ENCODE measurements around the gene FCHSD2.

- PRO-cap, 3 experiments = no peak in any of the 3 experiments
Observed at GRCh38 chr11:72741241-72741830, 10.9 kb downstream of the ARAP1 start.

DNA sequence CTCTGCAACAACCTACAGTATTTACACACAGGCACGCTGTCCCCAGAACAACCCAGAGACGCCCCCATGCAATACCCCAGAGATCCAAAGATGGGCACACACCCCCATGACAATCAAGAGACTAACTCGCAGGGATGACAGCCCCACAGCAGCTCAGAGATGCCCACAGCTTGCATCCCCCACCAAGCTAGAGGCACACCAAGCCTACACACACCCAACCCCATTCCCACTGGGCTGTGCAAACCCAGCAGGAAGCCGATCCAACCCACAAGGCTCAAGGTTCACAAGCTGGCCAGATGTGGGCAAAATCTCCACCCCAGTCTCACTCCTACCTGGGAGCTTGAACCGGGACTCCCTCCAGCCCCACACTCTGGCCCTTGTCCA, 11.7 kb downstream of the STARD10 start:
- PRO-cap, 3 experiments = no peak in any of the 3 experiments

DNA sequence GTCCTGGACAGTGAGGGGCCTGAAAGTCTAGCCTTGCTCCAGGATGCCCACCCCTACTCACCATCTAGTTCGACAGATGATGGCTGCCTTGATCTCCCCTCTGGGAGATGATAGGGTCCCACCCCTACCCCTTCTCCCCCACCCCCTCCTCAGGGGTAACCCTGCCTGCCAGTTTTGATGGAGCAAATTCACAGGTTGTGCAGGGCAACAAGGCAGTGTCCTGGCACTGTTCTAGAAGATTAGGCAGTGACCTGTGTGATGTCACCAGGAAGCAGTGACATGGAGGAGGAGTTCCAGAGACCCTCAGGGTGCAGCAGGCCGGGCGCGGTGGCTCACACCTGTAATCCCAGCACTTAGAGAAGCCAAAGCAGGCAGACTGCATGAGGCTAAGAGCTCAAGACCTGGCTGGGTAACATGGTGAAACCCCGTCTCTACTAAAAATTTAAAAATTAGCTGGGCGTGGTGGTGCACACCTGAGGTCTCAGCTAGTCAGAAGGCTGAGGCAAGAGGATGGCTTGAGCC, 8.0 kb downstream of the STARD10 start:
- PRO-cap, 3 experiments = peak in 2 of 3 experiments; most common plus-strand start position 306 of the sequence (in 2); most common minus-strand start position 241 of the sequence (in 1)

DNA sequence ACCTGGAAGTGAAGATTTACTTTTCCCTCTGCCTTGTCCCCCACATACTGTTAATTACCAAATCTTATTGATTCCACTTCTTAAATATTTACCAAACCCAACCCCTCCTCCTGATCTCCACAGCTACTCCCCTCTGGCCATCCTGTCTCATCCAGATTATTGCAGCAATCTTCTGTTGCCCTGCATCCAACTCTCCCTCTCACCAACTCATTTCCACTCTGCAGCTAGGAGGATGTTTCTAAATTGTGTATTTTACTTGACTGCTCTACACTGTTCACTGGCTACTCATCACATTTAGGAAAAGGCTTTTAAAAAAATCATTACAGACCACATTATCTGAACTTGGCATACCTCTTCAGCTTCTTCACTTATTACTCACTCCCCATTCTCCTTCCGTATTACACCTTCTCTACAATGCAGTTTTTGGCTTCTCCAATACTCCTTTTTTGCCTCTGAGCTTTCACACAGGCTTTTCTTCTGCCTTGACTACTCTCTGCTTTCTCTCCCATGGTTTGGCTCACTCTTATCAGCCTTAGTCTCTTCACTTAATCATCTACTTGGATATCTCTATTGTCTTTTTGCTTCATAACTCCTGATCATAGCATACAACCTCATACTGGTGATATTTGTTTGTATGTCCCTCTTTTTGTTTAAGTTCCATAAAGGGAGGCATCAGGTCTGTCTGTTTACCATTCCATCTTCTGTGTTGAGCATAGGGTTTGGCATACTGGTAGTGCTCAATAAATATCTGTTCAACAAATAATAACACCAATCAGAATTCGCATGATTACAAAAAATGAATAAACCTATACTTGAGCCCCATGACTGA, 118.1 kb downstream of the ATG16L2 start:
- PRO-cap, 3 experiments = no peak in any of the 3 experiments

GRCh38 chr11:73004517-73005193, 137.5 kb downstream of the FCHSD2 start:
- PRO-cap, 3 experiments = no peak in any of the 3 experiments

GRCh38 chr11:73072765-73073335, 69.3 kb downstream of the FCHSD2 start:
- PRO-cap, 3 experiments = peak in 2 of 3 experiments; most common plus-strand start chr11:73073068 (in 2); most common minus-strand start chr11:73073078 (in 1)

DNA sequence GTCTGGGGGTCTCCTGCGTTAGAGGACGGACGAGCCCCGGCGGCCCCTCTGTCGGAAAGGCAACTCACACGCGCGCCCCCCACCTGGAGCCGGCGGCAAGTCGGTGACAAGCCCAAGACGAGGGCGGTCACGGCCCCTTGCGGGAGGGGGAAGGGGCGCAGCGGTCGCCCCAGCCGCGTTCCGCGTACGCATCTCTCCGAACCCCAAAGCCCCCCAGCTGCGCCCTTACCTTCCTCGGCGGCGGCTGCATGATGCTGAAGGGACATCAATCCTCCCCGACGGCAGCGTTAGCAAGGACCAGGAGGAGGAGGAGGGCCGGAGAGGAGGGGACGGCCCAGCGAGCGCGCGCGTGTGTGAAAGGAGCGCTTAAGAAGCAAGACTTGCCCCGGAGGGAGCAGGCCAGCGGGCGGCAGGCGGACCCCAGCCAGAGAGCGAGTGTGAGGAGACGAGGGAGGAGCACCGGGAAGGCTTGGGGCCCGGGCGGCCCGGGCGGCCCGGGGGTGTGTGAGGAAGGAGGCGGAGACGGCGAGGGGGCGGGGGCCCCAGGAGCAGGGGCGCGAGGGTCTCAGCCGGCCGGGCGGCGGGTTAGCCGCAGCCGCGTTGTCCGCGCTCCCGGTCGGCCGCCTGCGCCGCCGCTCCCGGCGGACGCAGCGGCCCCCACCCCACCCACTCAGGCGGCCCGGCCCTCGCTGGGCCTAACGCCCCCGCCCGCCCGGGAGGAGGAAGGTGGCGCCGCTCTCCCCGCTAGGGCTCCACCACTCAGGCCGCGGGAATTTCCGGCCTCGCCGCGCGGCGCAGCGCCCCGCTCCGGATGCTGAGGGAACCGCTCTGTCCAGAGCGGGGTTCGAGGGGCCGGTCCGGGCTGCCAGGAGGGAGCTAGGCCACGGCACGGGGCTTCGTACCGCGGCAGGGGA, at the start of gene FCHSD2:
TSS of gene FCHSD2 (minus strand) at position 691 of the 914 bp plus-strand sequence.
- PRO-cap, 3 experiments = peak in 3 of 3 experiments; most common plus-strand start position 821 of the sequence (in 2); most common minus-strand start position 439 of the sequence (in 3)

DNA sequence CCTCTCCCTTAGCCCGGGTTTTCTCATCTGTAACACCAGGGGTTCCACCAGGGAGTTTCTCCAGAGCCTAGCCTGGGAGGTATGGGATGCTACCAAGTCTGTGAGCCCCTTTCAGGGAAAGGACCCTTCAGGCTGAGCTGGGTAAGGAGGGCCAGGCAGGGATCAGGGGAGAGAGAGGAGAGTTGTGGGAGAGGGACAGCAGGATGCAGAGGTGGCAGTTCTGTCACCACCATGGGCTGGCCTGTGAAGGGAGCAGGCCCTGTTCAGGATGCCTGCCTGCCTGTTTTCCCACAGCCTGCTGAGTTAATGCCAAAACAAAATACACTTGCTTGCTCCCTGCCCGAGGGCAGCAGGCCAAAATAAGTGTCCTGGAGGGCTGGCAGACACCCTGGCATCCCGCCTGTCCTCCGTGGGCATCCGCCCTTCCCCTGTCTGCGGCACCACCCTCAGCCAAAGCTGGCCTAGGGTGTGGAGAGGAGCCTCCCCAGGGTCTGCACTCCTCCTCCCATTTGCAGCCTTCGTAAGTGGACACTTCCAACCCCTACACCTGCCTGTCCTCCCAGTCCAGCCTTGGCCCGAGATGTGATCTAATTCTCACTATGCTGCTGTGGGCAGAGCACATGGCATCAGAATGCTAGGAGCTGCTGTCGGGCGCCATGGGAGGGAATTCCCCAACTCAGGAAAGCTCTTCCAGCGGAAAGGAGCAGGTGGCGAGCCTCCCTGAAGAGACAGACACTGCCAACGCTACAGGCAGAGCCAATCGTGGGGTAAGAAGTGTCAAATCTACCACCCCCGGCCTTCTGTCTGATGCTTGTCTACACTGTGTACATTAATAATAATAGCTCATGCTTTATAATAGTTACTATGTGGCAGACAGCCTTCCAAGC, 6.0 kb upstream of the FCHSD2 start:
- PRO-cap, 3 experiments = no peak in any of the 3 experiments

- PRO-cap, 3 experiments = no peak in any of the 3 experiments
Observed at GRCh38 chr11:73185070-73185730, 32.9 kb upstream of the P2RY2 start.

- PRO-cap, 3 experiments = peak in 1 of 3 experiments; most common plus-strand start chr11:73317746 (in 1)
Observed at GRCh38 chr11:73317580-73317914, 9.5 kb downstream of the ARHGEF17 start.

GRCh38 chr11:73359429-73359905, 16.7 kb upstream of the RELT start:
- PRO-cap, 3 experiments = no peak in any of the 3 experiments

DNA sequence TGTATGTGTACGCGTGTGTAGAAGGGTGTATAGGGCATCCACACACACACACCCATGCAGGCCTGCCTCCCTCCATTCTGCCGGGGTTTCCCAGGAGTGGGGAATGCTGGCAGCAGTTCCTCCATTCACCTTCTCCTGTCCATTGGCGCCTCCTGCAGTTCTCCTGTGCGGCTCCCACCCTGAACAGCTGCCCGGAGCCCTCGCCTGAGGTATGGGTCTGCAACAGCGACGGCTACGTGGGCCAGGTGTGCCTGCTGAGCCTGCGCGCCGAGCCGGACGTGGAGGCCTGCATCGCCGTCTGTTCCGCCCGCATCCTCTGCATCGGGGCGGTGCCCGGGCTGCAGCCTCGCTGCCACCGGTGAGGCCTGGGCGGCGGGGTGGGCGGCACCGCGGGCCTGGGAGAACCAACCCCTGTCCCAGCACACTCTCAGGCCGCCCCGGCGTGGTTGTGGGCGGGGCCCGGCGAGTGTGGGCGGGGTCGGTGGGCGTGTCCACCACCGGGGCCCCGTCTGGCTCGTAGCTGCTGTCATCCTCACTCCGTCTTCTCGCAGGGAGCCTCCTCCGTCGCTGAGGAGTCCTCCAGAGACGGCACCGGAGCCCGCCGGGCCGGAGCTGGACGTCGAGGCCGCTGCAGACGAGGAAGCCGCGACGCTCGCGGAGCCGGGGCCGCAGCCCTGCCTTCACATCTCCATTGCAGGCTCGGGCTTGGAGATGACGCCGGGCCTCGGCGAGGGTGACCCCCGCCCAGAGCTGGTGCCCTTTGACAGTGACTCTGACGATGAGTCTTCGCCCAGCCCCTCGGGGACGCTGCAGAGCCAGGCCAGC, 14.1 kb upstream of the RELT start:
- PRO-cap, 3 experiments = no peak in any of the 3 experiments

- PRO-cap, 3 experiments = no peak in any of the 3 experiments
Observed at GRCh38 chr11:73381042-73381464, 4.9 kb downstream of the RELT start.

DNA sequence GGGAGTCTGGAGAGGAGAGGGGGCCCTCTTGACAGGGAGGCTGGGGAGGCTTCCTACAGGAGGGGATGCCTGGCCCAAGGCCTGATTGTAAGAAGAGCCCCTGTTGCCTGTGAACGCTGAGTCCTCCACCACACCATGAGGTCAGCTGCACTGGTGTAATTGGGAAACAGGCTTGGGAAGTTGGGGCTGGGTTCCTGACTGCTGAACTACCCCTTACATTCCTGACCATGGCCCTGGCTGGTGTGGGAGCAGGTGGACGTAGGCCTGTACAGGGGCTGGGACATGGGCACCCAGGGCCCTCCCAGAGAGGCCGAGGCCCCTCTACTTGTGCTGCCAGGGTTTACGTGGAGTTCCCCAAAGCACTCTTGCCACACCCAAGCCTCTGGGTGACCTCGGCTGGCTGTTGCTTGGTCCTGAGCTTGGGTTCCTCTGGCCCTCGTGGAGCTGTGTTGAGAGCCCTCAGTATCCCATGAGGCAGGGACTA, 5.4 kb downstream of the RELT start:
- PRO-cap, 3 experiments = no peak in any of the 3 experiments

- PRO-cap, 3 experiments = no peak in any of the 3 experiments
Observed at GRCh38 chr11:73384750-73385598, 8.8 kb downstream of the RELT start.

GRCh38 chr11:73399007-73399776, 23.0 kb downstream of the RELT start:
- PRO-cap, 3 experiments = no peak in any of the 3 experiments

DNA sequence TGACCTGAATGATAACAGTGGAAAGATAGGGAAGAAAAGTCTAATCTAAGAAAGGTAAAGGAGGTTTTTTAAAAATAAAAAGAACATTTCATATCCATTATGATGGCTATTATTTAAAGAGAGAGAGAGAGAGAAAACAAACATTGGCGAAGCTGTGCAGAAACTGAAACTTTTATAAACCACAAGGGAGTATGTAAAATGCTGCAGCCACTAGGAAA, 85.5 kb downstream of the RELT start:
- PRO-cap, 3 experiments = no peak in any of the 3 experiments

DNA sequence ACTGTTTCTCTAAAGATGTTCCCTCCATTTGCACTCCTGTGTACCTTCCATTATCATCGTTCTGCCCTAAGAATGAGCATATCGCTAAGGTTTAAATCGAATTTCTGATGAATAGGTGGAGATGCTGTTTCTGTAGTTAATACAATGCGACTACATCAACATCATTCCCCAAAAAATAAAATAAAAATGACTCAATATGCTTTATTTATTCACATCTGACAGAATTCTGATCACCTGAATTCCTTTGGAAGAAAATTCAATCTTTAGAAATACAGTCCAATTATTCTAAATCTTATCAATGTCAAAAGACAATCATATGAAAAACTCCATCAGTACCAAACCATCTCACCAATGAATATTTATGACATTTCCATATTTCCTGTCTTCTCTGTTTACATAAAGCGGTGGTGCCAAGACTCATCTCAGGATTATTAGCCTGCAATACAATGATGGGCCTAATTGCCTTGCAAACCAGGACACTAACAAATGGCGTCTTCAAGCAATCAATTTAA, 2.3 kb downstream of the FAM168A start:
- PRO-cap, 3 experiments = no peak in any of the 3 experiments

DNA sequence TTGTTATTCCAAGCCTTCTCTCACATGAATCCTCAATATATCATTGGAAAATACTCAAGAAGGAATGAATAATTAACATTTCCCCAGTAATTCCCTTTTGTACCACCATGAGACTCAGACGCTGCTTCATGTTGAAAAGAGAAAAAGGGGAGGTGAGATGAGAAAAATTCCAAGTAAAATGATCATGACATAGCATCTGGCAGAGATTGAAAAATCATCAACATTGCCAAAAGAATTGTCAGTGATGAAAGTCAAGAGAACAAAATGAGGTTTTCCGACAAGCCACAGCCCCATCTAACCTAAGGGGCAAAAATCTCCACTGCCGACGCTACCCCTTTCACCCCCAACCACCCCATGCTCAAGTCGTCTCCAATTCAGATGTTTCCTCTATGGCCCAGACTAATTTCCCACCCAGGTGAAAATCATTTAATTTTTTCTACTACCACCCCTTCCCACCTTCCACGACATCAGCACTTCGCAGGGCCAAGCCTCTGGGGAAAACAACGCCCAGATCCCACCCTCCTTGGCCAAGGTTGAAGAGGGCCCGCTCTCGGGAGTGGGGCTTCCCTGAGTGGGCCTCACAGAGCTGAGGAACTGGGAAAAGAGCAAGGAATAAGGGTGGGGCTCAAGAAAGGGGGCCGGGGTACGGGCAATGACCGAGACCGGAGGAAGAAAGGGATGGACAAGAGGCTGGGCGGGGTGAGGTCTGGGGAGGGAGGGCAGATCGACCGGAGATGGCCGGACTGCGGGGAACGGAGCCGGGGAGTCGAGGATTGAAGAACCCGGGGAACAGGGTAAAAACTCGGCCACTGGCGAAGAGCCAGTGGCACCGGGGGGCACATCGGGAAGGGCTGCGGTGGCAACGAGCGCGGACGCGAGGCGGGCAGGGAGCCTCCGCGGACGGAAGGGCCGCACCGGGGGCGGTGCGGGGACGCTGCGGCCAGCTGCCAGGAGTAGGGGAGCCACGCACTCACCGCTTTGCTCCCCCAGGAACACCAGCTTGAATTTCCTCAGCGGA, 973 bp downstream of the RAB6A start:
- PRO-cap, 3 experiments = peak in 3 of 3 experiments; most common plus-strand start position 702 of the sequence (in 2); most common minus-strand start position 573 of the sequence (in 1)

DNA sequence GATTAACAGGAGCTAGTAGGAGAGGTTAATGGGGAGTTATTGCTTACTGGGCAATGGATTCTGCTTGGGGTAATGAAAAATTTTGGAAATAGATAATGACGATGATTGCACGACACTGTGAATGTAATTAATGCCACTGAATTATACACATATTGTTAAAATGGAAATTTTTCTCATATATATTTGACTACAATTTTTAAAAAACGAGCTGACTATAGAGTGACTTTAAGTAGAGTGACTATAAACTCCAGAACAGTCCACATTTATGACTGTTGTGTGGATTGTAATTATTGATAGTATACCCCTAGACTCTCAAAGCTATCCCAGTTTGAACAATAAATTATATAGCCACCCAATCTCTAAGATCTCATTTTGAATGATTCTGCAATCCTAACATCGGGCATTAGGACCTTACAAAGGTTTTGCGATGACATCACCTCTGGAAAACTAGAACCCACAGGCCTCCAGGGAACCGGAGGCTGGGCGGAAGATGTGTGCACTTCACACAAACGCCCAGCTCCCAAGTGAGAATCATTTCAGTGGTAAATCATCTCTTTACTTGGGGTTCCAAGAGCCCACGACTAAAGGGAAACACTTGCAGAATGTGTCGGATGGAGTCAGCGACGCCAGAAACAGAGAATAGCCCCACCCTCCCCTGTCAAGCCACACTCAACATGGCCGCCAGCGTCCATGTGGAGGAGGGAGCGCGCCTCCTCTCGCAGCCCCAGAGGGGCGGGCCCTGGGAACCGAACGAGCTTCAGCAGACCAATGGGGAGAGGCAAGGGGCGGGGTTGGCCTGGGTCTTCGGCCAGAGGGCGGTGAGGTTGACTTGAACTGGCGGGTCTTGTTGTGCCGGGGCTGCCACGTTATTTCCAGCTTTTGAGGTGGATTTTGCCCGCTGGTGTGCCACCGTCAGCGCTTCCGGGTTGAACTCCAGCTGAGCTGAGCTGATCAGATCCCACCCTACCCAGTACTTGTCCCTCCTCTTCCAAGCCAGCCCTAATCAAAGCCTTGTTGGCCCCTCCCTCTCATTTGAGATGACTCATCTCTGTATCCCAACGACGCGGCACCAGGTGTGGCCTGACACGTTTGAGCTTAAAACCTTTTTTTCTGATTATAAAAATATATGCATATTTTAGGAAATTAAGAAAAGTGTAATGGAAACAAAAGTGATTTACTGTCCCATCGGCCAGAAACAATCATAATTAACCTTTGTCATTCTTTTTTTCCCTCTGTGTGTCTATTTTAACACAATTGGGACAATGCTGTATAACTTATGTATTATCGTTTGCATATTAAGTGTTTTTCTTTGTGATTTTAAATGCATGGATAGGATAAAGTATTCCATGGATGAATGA, 8.4 kb upstream of the MRPL48 start:
- PRO-cap, 3 experiments = peak in 3 of 3 experiments; most common plus-strand start position 459 of the sequence (in 3); most common minus-strand start position 657 of the sequence (in 2)

Data from Metastatic Breast Carcinoma in the Ovary (tissue), 3 donors.